REH cell (cell line): ENCODE measurements around a stretch of chr4.

DNA sequence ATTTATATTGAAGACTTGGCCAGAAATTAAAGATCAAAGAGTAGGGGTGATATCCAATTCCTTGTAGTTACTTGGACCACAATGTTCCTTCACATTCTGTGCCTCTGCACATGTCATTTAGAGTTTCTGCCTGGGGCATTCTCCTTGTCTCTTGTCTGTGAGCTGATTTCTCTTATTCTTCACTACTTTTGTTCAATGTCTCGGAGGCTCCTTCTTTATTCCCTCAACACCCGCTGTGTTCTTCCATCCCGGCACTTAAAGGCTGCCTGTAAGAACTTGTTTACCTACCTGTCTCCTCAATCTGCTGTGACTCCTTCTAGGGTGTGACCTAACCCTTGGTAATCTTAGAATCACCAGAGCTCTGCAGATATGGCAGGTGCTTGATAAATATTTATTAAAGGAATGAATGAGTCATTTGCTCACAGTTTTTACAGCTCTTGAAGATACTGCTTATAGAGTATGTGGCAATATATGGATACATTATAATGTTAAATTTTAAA lies 3.2 kb upstream of the TSPAN5 start:
- PRO-cap = no peak

DNA sequence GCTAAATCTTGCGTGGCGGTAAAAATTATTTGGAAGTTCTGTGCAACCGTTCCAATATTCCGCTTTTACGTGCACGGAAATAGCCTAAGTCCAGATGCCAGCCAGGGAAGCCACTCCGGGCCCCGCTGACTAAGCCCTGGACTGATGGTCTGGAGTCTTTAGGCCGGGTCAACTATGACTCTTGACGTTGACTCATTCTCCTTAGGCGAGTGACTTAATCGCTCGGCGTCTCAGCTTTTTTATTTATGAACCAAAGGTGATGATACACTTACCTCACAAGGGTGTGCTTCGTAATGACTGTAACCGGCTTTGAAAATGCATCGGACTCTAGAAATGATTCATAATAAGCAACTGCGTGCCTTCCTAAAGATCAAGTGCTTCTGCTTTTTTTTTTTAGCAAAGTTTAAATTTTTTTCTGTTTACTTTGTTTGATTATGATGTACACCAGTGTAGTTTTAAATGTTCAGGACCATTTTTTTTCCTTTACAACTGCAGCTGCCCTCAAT lies 961 bp upstream of the EIF4E start:
- PRO-cap = no peak

- PRO-cap = no peak
These were observed 1.4 kb downstream of the ADH5 start for GRCh38 chr4:99087206-99087563.

- PRO-cap = no peak
These were observed 1.6 kb downstream of the ADH4 start for GRCh38 chr4:99142518-99142903.

GRCh38 chr4:99305951-99306595 lies 15.1 kb downstream of the ADH1B start:
- PRO-cap = no peak

DNA sequence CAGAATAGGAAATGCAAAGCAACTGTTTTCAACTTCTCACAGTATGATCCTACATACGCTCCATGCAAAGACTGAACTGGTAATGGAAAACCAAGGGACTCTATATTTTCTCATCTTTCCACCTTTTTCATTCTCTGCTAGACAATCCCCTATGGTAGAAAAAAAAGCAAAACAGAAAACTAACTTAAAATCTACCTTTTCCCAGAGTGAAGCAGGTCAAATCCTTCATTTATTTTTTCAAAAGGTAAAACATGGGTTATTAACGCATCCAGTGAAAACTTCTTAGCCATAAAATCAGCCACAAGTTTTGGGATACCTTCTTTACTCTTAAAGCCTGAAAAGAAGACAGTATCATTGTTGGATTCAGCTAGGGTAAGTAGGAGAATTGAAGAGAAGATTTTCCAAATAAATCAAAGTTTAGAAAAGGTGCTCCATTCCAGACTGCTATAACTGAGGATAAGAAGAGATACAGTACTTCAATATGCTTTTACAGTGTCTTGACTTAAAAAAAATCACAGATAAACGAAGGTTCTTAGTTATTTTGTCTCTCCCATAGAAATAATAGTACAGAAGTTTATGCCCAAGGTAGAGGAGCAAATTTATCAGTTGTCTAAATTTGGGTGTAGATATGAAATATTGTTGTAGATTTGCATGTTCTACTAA lies 10.5 kb downstream of the ADH1B start:
- PRO-cap = no peak

- PRO-cap = no peak
These were observed 3.7 kb downstream of the ADH1B start for GRCh38 chr4:99317049-99318441.

DNA sequence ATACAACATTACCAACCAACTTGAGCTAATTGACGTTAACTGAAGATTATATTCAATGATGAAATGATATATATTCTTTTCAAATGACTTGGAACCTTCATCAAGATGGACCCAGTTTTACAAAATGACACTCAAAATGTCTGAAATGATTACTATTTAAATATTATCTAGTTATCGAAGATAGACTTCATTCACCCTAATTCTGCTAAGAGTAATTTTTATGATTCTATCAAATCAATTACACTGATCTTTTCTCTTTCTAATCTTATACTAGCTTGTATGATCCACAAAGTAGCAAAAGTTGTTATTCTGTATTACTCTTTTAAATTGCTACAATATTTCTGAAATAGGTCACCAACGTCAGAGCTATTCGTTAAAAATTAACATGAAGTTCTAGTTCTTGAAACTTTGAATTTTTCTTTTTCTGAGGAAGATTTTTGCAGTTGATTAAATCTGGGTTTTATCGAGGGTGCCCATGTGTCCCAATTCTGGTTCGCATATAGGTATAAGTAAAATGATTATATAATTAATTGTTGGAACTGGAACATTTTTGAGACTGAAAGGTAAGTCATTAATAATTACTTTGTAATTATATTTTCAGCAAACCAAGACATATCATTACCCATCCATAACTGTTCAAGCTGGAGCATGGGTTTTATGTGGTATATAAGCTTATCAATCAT lies 28.4 kb upstream of the ADH1C start:
- PRO-cap = no peak

- PRO-cap = no peak
These were observed 30.5 kb downstream of the ADH7 start for GRCh38 chr4:99404362-99405238.

- PRO-cap = no peak
These were observed 21.9 kb downstream of the ADH7 start for GRCh38 chr4:99413251-99413583.

DNA sequence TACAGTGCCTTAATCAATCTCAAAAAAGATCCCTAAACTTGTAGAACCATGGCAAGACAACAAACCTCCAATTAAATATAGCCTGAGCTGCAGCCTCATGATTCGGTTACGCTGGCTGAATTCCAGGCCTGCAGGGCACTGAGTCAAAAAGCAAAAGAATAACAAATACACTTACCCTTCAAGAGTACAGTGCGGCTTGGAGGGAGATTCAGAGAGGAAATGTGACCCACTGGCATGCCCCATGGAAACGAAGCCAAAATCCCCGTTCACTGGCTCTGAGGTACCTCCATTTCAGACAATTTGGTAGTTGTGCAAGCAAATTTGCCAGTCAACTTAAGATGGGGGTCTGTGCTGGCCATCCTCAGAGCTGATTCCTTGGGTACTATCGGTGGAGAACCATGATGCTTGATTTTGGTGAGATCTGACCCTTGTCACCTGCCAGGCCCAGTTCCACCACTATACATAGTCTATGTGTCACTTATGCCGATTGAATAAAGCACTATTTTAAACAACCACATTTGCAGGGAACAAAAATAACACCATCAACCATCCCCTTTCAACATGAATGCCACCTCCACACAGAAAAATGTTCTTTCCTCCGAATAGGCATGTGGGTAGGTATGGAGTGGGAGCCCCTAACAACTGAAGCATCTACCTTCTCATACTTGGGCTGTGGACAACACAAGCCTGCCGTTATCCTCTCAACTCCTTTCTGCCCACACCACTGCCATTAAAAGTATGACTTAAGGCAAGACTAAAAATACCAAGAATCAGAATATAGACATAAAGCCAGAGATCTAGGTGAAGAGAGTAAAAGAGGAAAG lies 2.1 kb downstream of the C4orf54 start:
- PRO-cap = no peak

GRCh38 chr4:101125329-101125689 lies 222.0 kb downstream of the PPP3CA start:
- PRO-cap = no peak

DNA sequence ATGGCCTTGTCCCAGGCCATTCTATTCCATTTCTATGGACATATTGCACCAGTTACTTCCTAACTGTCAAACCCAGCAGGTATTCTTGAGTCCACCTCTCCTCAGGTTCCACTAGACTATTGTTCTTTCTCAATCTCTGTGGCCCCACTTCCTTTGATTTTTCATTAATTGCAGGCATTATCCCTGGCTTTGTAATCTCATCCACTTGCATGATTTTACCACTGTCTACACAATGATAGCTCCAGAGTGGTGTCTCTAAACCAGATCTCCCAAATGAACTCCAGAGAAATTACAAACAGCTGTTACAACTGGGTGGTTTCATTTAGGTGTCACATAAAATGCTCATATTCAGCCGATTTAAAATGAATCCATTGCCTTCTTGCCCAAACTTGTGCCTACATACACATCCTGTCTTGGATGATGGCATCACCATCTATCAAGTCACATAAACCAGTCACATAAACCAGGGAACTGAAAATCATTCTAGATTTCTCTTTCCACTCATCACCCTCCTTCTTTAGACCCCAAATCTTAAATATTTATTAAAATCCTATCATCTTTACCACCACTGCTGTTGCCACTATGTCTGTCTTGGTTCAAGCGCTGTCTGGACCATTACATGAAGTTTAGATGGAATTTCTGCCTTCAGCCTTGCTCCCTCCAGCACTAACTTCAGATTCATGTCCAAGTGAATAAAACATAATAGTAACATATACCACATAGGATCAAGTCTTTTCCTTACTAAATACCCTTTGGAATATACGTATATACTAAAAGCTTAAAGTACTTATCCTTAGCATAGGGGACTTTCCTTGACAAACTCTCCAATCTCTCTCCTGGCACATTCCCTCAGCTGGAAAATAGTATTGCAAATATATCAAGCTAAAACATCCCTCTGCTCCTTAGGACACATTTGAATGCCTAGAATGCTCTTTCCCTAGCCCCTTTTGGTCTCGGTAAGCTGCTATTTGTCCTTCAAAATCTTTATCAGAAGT lies 203.5 kb downstream of the PPP3CA start:
- PRO-cap = no peak

- PRO-cap = no peak
These were observed 151.6 kb downstream of the PPP3CA start for GRCh38 chr4:101195730-101196162.

DNA sequence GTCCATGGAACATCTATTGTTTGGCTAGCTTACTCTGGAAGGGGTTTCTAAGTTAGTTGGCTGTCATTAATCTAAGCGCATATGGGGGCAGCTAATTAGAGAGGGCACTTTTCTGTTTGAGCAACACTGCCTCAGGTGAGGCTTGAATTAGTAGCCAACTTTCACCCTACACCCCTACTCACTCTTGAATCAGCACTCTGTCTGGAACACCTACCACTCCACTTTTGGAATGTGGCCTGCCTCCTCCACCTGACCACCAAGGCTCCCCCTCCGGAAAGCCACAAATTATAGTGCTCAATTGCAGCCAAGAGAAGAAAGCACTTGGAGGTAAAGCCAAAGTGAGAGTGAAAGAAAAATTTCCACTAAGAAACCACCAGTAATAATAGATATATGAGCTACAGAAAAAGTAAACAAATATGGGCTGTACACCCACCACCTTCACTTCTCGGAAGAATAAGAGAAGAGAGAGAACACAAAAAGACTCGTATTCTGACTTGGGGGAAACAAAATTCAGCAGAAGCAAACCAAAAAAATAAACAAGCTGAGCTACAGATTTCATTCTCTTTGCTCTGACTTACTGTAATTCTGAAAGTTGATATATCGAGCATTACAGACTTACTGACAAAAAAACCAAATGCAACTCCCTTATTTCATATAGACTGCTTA lies 41.1 kb downstream of the PPP3CA start:
- PRO-cap = no peak

DNA sequence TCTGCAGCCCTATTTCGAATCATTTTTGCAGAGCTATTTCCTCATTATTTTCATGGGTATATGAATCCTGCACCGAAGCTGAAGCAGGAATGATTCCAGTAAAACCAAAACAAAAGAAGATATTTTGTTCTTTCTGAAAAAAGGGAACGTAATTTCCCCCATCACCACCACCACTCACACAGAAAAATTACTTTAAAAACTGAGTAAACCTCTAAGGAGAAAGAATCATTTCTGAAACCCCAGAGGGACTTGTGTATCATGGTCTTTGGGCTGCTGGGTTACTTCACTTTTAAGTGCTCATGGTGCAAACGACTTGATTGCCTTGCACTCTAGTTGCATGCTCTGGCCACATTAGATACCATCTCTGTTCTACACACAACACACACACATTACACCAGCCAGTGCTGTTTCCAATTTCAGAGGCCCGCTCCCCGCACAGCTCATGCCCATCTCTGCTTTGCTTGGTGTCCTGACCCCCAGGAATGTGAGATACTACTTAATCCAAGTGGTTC lies 2.2 kb downstream of the PPP3CA start:
- PRO-cap = no peak

DNA sequence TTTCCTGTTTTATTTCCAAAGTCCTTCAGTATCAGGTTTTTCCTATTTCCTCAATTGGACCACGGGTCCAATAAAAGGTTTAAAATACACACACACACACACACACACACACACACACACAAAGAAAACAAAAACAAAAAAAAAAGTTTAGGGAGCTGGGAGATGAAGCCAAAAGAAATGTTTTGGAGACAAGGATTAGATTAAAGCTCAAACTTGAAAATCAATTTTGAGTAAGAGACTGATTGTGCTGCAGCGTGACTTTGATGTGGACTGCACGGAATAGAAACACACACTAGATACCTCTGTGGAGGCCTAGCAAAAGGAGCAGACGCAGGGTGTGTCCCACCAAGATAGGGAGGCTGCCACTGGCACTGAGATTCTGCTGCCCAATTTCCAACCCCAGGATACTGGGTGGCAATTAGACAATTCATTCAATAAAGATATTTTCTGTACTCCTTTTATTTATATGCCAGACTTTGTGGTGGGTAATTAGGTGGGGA lies 1.6 kb upstream of the PPP3CA start:
- PRO-cap = no peak

GRCh38 chr4:101355773-101356795 lies 8.8 kb upstream of the PPP3CA start:
- PRO-cap = no peak

GRCh38 chr4:101807265-101807819 lies 16.8 kb downstream of the BANK1 start:
- PRO-cap = no peak

DNA sequence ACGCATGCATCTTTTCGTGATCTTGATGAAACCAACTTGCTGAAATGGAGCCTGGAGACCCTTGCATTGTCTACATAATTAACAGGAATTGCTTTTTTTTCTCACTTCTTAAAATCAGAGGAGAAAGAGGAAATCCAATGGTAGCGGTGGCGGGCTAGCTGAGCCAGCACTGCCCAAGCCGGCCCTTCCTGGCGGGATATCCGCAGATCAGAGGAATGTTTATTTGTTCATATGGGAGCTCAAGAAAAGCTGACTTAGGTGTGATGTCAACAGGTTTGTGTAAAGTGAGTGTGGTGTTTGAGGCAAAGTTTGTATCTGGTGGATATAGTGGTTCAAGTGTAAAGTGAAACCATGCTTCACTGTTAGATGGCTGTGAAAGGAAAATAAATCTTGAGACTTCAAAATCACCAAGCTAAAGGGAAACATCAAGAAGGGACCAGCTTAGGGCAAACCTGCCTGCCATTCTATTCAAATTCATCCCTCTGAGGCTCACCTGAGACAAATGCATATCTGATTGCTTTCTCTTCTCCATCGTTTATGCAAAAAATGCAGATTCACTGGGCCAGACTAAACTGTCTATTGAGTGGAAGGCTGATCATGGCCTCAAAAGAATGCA lies 561 bp upstream of the SLC39A8 start:
- PRO-cap = unidirectional peak, plus-strand start at position 124 of the sequence